Bronchial epithelial cell (primary cell): ENCODE measurements around a stretch of chr2.

DNA sequence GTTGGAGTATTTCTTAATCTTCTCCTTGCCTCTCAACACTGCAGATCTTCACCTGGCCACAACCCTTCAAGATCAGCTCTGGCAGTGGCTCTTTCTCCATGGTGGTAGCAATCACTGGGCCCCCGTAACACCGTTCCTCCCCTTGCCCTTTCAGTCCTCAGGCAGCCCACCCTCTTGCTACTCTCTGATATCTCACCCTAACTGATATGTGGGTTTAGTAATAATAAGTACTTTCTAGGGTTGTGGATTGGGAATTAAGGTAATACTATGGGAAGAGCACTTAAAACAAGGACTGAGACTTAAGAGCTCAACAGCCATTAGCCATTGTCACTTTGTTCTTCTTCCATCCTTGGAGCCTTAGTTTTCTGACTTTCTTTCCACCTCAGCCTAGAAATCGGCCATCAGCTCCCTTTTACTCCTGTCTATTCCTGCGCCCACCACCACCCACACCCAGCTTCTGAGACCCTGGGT, 22.5 kb upstream of the PARD3B start:
- RRBS, 2 experiments: no CpG with 5 or more reads among the region's 4 CpGs

GRCh38 chr2:204544859-204545157, 467 bp upstream of the PARD3B start:
- RRBS, 2 experiments: no CpG with 5 or more reads among the region's 16 CpGs

GRCh38 chr2:204887679-204888136, 342.4 kb downstream of the PARD3B start:
- RRBS, 2 experiments: no CpG with 5 or more reads among the region's 2 CpGs

DNA sequence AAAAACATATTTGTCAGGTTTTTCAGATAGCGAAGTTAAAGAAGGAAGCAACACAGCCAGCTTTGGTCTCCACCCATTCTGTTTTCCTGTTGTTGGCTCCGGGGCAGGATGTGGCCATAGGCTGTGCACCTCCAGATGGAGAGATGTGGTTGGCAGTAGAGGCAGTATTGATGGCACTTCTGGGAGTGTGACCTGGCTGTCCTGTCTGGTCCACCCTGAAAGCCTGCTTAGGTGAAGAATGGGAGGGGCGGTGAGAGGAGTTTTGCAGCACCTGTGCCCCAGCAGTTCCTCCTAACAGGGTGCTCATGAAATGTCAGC, 422.4 kb downstream of the PARD3B start:
- RRBS, 2 experiments: no CpG with 5 or more reads among the region's 3 CpGs

GRCh38 chr2:205139741-205140336, 542.5 kb upstream of the NRP2 start:
- RRBS, 2 experiments: 85% methylated on average over 3 of the region's 7 CpGs; no CpG with 5 or more reads in 1 of the 2 experiments

DNA sequence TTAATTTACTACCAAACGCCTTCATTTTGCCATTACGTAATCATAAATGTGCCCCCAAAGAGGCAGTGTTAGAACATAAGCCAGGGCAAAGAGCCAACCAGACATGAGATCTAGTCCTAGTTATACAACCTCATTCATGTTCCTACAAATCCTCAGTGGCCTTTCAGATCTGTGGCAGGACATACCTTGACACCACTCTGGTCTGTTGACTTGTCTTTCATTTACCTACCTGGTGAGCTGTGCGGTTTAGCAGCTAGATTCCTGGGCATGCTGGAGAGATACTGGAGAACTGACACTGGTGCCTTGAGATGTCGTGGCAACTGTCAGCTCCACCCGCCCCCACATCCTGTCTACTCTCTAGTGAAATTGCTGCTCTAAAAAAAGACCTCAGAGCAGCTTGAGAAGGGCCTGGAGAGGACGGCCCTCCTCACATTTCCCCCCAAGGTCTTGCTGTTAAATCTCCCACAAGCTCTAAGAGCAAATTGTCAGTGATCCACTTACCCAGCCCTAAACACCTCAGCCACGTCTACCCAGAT, 21.5 kb upstream of the NRP2 start:
- RRBS, 2 experiments: no CpG with 5 or more reads among the region's 7 CpGs

DNA sequence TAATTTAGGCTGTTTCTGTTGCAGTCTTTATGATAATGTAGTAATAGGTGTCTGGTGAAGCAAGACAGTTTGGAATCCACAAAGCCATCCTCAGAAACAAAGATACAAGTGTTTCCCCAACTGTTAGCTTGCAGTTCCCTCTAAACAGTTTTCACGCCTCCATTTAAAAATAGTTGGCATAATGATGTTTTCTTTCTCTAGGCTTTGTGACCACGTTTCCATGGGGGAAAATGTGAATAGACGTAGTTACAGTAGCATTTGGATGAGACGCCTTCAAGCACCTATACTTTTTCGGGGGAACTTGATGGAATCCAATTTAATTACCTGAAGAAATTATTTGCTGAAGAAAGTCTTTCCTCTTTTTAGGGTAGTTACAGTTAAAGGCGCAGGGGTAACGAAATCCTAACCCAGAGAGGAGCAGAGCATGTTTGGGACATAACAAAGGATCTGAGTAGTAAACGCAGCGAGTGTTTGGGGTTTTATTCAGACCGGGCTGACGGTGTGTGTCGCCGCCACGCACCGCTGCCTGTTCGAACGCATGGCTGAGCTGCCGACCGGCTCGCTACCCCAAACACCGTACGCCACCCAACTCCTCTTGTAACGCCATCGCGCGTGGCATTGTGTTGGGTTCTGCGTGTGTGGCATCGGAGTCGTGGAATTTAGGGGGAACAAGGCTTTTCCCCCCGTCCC, 735 bp upstream of the NRP2 start:
- RRBS, 2 experiments: 1 to 2% methylated on average over 10 of the region's 30 CpGs

GRCh38 chr2:205684842-205685253, 2.5 kb downstream of the NRP2 start:
- RRBS, 2 experiments: no CpG with 5 or more reads among the region's 34 CpGs

DNA sequence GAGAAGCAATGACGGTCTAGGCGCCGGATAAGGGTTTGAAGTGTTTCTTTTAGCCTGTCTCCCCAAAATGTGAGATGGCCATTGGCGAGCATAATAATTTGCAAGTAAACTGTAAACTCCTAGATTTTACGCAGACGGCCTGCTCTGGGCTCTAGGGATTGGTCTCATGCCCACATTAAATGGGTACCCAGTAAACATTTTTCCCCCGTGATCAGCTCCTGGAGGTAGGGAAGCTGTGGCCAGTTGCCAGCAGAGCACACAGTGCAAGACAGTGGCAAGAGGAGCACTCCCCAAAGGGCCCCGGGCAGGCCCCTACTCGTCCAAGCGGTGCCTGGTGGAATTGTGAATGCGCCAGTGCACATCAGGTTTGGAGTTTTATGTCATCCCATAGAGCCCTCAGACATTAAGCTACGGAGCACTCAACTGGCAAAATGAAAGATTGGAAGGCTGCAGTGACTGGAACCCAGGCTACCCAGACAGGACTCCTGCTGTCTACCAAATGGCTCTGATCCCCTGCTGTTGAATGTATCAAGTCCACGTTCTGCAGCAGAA, 5.0 kb downstream of the NRP2 start:
- RRBS, 2 experiments: no CpG with 5 or more reads among the region's 13 CpGs

DNA sequence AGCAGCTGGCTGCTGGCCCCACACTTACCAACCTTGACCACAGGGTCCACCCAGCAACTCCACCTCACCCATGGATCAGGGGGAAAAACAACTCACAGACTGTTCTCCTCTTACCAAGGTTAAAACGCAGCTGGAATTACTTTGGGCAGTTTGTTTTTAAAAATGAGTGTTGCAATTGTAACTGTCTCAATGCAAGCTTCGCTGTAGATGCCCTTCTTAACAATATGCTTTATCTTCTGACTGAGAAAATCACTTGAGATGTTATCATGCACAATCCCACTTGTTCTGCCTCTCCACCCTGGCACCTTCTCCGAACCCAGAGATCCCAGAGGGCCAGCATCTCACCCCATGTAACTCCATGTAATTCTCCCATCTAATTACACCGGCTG, 22.2 kb downstream of the NRP2 start:
- RRBS, 2 experiments: no CpG with 5 or more reads among the region's 4 CpGs

GRCh38 chr2:205733479-205734083, 51.3 kb downstream of the NRP2 start:
- RRBS, 2 experiments: no CpG with 5 or more reads among the region's 16 CpGs

DNA sequence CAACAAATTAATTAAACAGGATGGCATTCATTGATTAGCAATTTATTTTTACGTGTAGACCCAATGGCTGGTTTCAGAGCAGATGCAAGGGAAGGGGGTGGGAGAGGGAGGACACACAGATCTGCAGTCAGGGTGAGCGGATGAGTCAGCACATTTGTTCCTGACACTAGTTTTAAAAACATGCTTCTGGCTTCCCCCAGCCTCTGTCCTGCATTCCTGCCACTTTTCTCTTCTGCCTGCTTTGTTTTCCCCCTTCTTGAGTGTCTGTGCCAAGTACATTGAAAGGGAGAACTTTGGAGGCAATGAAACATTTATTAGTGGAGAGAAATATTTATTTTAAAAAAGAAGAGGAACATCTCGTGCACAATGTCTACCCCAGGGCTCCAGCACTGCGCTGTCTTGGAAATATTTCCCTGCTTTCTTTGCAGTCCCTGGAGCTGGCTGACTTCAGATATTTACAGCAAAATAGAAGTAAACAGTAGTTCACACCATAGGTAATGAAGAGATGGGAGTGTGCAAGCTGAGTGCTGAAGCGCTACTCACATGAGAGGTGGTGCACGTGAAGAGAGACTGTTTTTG, 52.2 kb downstream of the NRP2 start:
- RRBS, 2 experiments: no CpG with 5 or more reads among the region's 6 CpGs

DNA sequence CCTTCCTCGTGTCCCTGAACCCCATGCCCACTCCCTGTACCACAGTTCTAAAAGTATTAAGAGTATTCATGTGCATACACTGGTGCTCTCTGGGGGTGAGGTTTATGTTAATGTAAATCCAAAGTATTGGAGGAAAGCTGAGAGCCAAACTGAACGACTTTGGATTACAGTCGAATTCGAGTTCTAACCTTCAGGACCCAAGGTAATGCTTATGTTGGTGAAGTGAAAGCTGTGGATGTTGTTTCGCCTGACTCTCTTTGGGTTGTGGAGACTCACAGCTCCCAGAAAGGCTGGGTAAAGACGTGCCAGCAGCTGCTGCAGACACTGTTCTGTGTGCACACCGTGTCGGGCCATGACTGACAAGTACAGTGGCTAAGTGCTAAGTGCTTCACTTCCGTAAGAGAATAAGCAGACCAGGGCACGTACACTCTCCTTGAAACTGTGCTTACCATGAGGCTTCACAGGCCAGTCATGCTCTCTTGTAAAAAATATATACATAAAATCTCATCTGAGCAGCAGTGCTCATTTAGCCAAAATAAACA, 85.9 kb downstream of the NRP2 start:
- RRBS, 2 experiments: no CpG with 5 or more reads among the region's 10 CpGs

GRCh38 chr2:205902436-205903021, 183.4 kb downstream of the INO80D start:
- RRBS, 2 experiments: no CpG with 5 or more reads among the region's 11 CpGs

GRCh38 chr2:205930270-205930601, 155.7 kb downstream of the INO80D start:
- RRBS, 2 experiments: no CpG with 5 or more reads among the region's 2 CpGs

GRCh38 chr2:206022796-206023037, 63.3 kb downstream of the INO80D start:
- RRBS, 2 experiments: no CpG with 5 or more reads among the region's 6 CpGs

DNA sequence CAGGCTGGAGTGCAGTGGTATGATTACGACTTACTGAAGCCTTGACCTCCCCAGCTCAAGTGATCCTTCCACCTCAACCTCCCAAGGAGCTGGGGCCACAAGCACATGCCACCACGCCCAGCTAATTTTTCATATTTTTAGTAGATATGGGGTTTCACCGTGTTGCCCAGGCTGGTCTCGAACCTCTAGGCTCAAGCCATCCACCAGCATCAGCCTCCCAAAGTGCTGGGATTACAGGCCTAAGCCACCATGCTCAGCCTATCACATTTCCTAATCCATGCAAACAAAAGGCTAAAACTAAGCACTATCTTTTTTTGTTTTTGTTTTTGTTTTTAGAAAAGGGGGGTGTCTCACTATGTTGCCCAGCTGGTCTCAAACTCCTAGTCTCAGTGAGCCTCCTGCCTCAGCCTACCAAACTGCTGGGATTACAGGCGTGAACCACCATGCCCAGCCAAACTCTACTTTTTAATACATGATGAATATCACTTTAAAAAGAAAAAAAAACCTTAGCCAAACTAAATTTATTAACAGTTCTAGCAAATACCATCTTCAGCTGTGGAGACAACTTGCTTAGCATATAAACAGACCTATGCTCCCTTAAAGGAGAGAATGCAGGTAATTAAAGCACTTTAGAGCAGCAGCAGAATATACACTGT, 12.3 kb downstream of the INO80D start:
- RRBS, 2 experiments: no CpG with 5 or more reads among the region's 5 CpGs

GRCh38 chr2:206147331-206147980, 11.8 kb downstream of the NDUFS1 start:
- RRBS, 2 experiments: no CpG with 5 or more reads among the region's 4 CpGs

DNA sequence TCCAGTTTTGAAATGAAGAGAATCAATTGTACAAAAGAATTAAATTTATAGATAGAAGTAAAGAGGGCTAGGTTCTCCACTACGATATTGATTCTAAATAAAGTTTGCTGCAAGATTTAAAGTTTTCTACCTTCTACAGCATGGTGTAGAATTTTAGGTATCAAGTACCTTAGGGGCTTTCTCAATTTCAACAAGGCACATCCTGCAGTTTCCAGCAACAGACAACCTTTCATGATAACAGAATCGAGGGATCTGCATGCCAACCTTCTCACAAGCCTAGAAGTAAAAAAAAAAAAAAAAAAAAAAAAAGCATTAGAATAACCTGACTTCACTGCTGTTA, 9.6 kb downstream of the NDUFS1 start:
- RRBS, 2 experiments: no CpG with 5 or more reads among the region's 2 CpGs

- RRBS, 2 experiments: no CpG with 5 or more reads among the region's 24 CpGs
Measured at GRCh38 chr2:206442596-206443150, 659 bp upstream of the ADAM23 start.